Hematopoietic multipotent progenitor cell (in vitro differentiated cells): ENCODE results near the genes CPXCR1, NAP1L3 and TSPAN6.

DNA sequence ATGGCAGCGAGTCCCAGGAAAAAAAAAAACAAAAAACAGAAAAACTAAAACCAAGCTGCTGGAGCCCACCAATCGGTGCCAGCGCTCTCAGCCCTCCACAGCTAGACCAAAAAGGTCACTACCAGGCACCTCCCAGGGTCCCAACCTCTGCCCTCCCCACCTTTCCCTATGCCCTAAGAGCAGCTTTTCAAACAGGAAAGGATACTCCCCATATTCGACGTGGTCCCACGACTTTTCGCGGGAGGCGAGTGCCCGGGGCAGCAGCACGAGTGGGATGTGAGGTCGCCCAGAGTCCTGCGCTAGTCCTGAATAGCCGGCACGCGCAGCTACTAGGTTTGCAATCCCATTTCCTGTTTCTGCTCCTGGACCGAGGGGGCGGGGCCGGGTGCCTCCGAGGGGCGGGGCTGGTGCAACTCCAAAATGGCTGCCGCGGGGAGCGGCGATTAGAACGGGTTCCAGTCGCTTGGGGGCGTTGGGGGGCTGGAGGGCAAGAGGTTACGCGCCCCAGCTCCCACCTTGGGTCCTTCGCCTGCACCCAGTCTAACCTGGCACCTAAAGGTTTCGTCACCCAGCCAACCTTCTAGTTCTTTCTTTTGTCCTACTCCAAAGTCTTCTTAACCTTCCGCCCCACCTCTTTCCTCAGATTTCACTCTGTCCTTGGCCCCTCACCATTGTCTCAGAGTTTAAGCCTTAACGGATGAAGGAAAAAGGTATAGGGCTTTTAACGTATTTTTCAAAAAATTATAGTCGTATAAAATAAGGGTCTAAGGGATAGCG, 85.1 kb upstream of the TENT5D start:
- CAGE, long polyA plus RNA, result no peak

GRCh38 chrX:81120651-81121494, 80.8 kb downstream of the HMGN5 start:
- CAGE, long polyA plus RNA, result no peak

DNA sequence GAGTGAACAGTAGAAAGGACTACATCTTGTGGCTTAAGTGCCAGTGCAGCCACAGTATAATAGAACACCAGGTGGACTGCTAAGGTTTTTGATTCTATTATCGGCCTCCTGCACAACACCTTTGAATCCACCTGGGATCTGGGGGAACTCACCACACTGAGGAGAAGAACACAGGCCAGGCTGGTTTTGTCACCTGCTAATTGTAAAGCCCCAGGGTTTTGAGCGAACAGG, 36.4 kb downstream of the SH3BGRL start:
- CAGE, long polyA plus RNA, result no peak

GRCh38 chrX:82535441-82535775, 972.7 kb upstream of the POU3F4 start:
- CAGE, long polyA plus RNA, result no peak

- CAGE, long polyA plus RNA, result no peak
These were observed 562.8 kb upstream of the POU3F4 start for GRCh38 chrX:82945274-82945642.

DNA sequence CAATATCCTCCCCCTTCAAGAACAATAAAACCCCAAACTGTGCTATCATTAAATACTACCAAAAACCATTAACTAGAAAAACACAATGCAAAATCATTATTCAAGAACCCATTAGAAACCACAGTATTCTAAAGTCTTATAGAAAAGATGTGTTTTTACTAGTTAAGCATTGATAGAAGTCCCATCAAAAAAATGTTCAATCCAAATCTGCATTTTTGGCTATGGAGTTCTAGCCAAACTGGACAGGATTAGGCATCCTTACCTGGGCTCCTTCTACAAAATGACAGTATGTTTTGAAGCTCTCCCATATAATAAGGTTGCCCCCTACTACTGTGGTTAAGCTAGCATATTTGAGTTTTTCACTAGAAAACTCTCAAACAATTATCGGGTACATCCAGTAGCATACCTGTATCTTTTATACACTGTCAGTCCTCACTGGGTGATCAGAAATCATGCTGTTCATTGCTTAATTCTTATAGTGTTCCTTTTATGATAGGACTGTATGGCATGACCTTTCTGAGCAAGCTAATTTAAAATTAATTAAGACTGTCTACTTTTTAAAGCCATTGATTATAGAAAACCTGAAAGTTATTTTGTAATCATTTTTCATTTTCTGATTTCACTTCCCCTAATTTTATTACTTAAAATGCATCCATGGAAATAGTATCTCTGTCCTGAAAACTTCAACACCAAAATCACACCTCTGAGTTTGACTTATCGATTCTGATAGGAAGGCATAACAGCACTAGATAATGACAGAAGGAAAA, 126.1 kb downstream of the RPS6KA6 start:
- CAGE, long polyA plus RNA, result no peak

- CAGE, long polyA plus RNA, result no peak
These were observed 86.2 kb downstream of the APOOL start for GRCh38 chrX:85089719-85090407.

- CAGE, long polyA plus RNA, result no peak
These were observed 906 bp downstream of the ZNF711 start for GRCh38 chrX:85244359-85245434.

- CAGE, long polyA plus RNA, result no peak
These were observed 577.5 kb downstream of the DACH2 start for GRCh38 chrX:86725824-86726153.

DNA sequence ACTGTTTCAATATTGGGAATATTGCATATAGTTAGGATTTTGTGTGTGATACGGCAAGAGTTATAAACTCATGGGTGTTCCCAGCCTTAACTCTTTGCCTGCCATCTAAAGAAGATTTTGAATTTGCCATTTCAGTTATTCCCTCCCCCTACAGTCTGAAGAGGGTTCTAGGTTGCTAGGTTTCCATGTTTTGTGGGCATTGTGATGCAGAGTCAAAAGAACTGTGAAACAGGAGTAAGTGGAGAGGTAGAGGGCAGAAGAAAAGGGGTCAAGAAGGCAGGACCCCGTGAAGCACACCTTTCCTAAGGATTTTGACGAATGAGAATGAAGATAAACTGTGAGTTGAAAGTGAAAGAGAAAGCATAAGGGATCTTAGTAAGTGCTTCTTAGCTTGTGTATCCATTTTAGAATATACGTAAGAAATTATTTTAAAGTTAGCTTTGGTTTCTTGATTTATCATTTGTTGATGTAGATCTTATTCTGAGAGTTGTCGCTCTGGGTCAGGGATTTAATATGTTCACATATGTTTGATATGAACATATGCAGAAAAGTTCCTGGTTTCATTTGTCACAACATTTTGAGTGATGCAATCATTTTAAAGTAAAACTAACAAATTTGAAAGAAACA, at the start of gene CPXCR1:
Gene CPXCR1, plus strand, starts transcription at position 231 of the 627 bp plus-strand sequence.
- CAGE, long polyA plus RNA, result no peak

GRCh38 chrX:92105114-92105718, 326.0 kb downstream of the PCDH11X start:
- CAGE, long polyA plus RNA, result no peak

DNA sequence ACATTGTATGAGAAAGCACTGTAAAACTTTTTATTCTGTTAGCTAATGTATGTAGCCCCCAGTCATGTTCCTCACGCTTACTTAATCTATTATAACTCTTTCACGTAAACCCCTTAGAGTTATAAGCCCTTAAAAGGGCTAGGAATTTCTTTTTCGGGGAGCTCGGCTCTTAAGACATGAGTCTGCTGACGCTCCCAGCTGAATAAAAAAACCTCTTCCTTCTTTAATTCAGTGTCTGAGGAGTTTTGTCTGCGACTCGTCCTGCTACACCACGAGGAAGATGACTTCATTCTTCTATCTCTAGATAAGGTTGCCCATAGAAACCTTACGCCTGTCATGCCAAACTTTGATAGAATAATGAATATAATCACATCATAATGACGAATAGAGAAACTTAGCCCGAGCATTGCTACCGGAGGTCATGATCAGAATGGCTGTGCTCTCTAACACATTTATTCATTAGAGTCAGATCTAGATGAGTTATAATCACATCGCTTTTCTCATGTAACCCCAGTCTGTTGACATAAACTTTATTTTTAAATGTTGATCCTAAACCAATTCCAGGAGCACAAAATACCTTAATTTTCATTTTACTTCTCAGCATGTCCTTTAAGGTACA, 235.0 kb downstream of the NAP1L3 start:
- CAGE, long polyA plus RNA, result no peak

- CAGE, long polyA plus RNA, result start-site peak on the minus strand at chrX:93673566-93673611, 115 reads
These were observed at the start of gene NAP1L3 for GRCh38 chrX:93672533-93673846. NAP1L3 (minus strand) TSS chrX:93673578.

DNA sequence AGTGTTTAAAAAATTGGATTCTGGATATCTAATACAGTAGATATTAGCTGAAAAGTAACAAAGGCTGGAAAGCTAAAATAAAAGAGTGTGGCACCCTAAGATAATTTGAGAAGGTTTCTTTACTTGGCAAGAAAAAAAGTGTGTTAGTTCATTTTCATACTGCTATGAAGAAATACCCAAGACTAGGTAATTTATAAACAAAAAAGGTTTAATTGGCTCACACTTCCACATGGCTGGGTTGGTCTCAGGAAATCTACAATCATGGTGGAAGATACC, 1164.1 kb upstream of the DIAPH2 start:
- CAGE, long polyA plus RNA, result no peak

DNA sequence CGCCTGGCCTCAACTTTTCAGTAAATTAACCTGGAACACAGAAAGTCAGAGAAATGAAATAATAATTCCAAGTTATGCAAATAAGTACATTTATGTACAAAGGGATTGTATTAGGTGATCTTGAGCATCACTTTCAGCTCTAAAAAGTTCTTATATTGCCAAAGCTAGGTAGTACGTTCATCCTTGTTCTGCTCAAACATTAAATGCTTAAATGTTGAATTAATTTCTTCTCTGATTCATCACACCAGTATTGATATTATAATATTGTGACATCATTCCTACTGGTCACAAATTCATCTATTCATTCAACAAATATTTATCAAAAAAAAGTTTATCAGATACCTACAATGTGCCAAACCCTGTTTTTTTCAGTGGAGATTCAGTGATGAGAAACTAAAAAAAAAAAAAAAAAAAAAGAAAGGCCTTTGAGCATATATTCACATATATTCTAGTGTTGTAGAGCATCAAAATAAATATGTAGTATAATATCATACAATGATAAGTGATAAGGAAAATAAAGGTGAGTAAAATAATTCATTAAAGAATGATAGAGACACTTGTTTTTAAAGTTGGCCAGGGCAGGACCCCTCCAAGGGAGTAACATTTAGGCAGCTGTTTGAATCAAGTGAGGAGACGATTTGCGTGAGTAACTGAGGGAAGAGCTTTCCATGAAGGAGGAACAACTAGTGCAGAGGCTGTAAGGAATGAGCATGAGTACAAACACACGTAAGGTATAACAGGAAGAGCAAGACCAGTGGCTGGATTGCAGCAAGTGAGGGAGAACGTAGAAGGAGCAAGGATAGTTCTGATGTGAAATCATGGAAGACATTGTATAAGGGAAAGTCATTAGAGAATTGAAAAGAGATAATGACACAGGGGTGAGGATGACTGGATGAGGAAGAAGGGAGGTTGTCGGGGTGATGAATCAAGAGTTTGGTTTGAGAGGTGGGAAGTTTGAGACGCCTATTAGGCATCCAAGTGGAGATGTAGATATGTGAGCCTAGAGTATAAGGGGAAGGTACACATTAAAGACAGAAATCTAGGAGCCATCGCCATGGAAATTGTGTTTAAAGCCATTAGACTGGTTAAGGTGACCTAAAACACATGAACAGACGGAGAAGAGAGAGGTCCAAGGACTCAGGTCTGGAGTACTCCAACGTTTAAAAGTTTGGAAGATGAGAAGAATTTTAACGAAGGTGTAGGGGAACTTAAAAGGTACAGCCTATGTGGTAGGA, 378.4 kb downstream of the RPA4 start:
- CAGE, long polyA plus RNA, result no peak

DNA sequence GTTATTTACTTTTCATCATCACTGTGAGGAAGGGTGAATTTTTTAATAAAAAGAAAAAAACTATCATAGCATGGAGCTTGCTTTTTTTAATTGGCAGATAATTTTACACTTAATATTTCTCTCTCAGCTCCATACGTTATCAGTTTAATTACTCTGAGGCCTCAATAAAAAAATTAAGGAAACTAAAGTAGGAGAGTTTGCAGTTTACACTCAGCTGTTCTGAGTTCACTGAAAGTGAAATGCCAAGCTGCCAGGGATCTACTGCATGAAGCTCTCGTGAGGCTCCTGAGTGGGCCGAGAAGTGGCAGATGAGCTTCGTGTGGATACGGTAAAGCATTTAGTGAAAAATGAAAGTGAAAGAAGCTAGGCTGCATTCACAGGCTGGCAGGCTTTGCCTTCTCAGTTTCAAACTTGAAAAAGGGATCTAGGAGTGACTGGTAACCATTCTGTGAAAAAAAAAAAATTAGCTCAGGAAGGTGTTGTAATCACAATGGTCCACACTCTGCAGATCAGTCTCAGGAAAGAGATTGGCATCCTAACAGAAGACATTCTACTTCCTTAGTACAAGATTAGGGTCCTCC, 679.8 kb downstream of the RPA4 start:
- CAGE, long polyA plus RNA, result no peak

- CAGE, long polyA plus RNA, result no peak
These were observed at the start of gene TSPAN6 for GRCh38 chrX:100635829-100637329. TSPAN6 (minus strand) TSS chrX:100636806.

DNA sequence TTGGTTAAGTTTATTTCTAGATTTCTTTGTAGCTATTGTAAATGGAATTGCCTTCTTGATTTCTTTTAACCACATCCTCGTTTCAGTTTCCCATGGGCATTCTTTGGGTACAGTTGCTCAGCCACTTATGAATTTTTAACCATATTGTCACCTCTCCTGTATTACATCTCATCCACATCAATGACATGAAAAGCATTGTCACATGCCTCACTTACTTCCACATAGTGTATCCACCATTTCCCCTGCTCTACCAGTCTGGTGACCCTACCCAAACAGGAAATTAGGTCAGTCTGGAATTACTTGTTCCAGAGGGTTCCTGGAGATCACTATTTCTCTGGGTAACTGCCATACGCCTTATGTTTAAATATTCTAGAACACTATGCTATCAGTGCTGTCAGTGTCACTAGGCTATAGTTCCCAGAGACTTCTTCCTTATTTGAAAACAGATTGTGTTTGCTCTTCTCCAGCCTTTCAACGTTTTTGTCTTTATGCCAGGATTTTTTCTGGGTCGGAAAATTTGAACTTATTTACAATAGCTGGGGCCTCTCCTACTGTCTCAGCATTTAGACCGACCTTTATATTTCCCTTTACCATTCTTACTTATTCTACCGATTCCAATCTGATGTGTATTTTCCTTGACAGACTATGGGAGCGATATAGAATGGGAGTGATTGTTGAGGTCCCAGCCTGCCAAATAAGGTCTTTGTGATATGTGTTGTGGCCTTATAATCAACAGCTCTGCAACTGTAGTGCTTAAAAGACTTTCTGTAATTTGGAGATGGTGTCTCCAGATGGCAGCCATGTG, 15.0 kb downstream of the SRPX2 start:
- CAGE, long polyA plus RNA, result no peak

DNA sequence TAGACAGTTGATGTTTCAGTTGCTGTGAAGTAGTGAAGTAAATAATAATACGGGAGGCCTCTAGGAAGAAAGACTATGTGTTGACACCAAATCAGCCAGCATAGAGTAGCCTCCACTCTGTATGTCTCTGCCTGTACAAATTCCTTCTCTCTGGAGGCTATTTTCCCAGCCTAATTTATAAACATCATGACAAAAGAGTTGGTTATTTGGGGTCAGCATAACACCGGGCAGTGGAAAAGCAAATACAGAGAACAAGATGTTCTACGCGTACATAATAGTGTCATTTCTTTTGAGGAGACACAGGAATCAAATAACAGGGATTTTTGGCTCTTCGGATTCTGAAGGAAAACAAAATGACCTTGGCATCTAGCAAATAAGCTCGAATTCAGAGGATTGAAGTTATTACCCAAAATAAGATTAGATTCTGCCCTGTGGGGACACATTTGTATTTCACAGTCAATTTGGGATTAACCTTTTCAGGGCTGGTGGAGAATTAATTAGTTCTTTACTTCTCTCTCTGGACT, 13.9 kb upstream of the SYTL4 start:
- CAGE, long polyA plus RNA, result no peak

- CAGE, long polyA plus RNA, result no peak
These were observed 14.4 kb upstream of the SYTL4 start for GRCh38 chrX:100746324-100746795.